Skeletal muscle satellite cell (primary cell): ENCODE measurements around a stretch of chr17.

DNA sequence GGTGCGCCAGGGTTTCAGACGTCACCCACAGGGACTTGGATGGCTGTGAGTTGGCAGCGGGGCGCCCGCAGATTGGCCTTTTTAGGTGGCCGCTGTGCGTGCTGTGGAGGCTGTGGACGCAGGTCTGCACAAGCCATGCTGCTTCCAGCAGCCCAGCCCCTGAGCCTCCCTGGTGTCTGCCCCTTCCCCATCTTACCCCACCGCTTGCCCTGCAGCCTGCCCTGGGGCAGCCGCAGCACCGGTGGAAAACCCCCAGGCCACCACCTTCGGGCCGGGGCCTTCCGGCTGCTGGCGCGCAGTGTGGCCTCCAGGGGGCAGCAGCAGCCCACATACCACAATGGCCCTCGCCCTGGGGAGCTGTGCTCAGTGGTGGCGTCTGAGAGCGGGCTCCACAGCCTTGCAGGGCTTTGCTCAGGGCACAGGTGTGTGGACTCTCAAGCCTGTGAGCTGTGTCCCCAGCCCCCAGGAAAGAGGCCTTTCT, 11.8 kb downstream of the ENDOV start:
- CAGE, long polyA plus RNA: no peak

GRCh38 chr17:80456781-80457262, 19.6 kb downstream of the NPTX1 start:
- CAGE, long polyA plus RNA: no peak

- CAGE, long polyA plus RNA: no peak
Measured at GRCh38 chr17:80730547-80730862, 185.9 kb downstream of the RPTOR start.

DNA sequence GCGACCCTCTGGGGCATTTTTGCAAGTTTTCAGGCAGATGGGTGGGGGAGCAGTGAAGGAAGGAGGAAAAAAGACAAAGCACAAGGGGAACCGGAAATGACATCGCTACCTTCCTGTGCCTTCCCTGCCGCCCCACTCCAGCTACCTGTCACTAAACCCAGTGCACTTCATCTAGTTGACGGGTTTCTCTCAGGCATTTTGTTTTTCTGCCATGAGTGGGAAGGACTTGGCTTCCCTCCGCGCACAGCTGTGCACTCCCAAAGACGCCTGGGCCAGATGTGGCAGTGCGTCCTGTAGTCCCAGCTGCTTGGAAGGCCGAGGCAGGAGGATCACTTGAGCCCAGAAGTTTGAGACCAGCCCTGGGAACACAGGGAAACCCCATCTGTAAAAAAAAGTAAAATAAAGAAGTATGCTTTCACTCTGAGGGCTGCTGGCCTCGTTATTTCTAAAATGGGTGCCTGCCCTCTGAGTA, 214.2 kb downstream of the RPTOR start:
- CAGE, long polyA plus RNA: no peak

DNA sequence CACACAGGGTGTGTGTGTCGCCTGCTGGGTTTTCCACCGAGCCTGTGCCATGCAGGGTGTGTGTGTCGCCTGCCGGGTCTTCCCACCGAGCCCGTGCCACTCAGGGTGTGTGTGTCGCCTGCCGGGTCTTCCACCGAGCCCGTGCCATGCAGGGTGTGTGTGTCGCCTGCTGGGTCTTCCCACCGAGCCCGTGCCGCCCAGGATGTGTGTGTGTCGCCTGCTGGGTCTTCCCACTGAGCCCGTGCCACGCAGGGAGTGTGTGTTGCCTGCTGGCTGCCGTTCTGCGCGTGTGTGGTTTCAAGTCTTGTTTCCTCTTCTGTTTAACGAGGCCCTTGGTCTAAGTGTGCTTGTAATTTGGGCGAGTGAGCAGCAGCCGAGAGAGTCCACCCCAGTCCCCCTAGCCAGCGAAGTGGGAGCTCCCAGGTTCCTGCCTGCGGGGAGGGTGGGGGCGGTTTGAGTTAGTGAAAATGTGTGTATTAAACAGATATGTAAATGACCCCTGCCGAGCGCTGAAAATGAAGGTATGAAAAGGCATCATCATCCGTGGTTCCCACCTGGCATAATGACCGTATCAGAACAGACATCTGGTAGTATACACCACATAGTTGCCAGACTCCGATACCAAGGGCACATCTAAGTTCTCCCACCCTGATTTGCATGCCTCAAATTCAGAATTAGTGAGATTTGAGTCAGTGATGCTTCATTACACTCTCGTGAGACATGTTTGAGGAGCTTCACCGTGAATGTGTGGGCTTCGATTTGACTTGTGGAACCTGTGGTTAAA, 114.6 kb upstream of the CHMP6 start:
- CAGE, long polyA plus RNA: no peak

DNA sequence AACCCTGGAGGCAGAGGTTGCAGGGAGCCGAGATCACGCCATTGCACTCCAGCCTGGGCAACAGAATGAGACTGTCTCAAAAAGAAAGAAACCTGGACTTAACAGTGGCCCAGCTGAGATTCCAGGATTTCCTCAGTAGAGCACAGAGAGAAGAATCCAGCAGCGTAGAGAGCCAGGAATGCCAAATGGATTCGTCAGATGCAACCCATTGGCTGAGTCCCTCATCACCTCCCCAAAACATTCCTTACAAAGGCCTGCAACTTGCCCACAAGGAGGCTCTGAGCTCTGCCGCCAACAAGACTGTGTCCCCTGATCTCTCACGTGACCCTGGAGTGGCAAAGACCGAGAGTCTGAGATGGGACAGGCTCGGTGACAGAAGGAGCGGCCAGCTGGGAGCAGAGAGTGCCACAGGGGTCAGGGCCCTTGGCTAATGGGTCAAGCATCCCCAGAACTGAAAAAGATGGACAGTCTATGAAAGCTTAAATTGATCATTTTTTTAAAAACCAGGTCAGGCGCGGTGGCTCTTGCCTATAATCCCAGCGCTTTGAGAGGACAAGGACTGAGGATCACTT, 6.9 kb upstream of the CHMP6 start:
- CAGE, long polyA plus RNA: no peak

GRCh38 chr17:81037926-81038816, 3.2 kb downstream of the BAIAP2 start:
- CAGE, long polyA plus RNA: no peak

- CAGE, long polyA plus RNA: no peak
Measured at GRCh38 chr17:81056937-81058029, 22.3 kb downstream of the BAIAP2 start.

GRCh38 chr17:81071858-81072543, 37.0 kb downstream of the BAIAP2 start:
- CAGE, long polyA plus RNA: no peak

DNA sequence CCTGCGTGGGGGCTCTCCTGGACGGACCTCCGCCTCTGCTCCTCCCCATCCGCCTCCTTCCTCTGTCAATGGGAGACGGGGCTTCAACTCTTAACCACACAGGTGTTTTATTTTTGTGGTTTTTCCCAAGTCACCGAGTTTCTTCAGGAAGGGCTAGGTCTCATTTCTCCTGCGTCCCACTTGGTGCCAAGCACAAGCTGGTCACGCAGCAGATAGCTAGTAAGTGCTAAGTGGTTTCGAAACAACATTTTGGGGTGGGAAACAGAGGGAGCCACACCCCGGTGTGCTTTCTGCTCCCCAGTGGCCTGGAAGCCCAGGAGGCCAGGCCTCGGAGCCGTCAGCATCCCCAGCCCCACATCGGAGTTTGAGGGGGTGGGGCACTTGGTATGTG, 55.4 kb downstream of the BAIAP2 start:
- CAGE, long polyA plus RNA: no peak

- CAGE, long polyA plus RNA: no peak
Measured at GRCh38 chr17:81116760-81117187, 48.5 kb upstream of the PVALEF start.

DNA sequence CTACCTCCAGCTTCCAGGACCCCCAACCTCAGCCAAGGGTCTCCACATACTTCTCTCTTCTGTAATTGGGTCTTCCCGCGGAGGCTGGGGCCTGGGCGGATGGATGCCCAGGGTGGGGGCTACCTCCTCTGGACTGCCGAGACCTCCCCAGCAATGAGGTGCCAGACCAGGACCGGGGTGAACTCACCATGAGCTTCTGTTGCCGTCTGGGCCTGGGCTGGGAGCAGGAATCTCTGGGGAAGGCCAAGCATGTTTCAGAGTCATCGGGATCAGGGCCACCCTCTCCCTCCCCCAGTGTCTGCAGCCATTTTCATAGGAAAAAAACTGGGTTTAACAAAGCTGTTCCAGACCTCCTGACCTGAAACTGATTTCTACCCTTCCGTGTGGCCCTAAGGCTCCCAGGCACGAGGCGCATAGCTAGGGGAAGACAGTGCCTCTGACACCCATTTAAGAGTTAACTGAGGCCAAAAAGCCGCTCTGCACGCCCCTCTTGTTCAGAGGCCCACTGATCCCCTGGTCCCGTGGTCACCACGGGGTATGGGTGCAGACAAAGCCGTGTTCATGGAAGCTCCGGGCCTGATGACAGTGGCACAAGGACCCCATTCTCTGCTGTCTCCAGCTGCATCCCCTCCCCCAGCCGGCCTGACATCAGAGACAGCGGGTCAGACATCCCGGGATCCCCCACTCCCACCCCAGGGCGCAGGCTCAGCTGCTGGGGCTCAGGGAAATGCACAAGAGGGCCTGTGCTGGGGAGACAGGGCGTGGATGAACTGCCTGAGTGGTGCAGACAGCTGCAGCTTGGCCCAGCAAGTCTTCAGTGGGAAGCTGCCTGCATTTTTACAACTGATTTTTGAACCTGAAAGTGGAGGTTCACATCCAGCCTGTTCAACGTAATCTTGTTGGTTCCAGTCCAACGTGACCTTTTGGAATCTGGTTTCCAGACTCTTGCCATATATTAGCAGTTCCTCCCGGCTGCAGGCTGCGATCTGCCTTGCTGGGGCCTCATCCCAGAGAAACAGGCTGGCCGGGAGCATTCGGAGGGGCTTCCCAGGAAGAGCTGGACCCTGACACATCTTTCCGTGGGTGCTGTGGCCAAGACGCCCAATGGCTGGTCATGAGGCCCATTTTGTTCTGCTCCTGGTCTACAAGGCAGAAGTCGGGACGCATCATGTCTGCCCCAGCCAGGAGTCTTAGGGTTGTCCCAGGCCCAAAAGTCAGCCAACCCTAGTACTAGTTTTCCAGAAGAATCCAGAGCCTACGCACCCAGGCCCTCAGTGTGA, 9.9 kb upstream of the BAHCC1 start:
- CAGE, long polyA plus RNA: no peak

DNA sequence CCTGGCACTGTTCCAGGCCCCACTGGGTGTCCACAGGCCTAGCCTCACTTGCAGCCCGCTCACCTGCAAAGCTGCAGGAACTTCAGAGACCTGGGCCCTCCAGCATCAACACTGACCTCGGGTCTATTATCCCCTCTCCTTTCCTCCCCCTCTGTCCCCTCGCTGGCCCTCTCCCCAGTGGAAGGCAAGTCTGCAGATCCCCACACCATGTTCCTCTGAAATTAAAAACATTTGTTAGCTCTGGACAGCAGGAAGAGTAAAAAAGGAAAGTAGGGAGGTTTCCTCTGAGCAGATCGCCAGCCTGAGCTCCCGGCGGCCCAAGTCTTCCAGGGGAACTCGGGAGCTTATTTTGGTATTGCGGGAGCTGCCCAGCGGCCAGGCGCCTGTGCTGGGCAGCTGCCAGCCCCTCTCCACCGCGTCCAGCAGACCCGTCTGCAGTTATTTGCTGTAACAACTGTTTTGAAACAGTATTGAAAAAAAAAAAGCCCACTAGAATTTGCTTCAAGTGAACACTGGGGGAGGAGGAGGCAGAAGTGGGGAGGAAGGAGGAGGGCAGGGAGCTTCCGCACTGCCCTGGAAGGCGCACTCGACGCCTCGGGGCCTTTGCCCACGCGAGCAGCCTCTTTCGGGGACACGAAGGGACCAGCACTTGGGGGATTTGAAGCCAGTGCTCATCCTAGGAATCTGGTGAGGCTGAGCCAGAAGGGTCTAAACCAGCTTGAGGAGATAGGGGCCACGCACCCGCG, 3.3 kb upstream of the BAHCC1 start:
- CAGE, long polyA plus RNA: no peak

- CAGE, long polyA plus RNA: no peak
Measured at GRCh38 chr17:81399952-81400173, 4.6 kb downstream of the BAHCC1 start.

GRCh38 chr17:81422550-81423234, 27.4 kb downstream of the BAHCC1 start:
- CAGE, long polyA plus RNA: no peak

DNA sequence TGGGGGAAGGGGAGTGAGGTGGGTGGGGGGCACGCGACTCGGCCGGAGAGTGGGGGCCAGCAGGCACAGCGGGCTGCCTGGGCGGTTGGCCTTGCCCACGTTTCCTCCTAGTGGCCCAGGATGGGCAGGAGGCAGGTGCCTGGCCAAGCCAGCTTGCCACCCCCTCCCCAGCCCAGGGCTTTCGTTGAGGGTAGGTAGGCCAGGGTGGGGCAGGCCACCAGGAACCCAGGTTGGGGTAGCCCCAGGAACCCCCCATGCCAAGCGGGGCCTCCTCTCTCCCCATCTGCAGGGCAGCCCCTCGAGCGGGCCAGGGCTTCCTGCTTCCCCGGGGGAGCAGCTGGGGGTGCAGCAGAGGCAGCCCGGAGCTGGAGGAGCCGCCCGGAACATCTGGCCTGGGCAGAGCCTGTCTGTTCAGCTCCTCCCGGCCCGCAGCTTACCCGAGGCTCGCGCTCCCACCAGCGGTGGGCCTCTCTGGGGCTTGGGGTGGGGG, 34.4 kb downstream of the BAHCC1 start:
- CAGE, long polyA plus RNA: no peak

- CAGE, long polyA plus RNA: no peak
Measured at GRCh38 chr17:81456726-81457643, 55.6 kb downstream of the ACTG1 start.

- CAGE, long polyA plus RNA: no peak
Measured at GRCh38 chr17:81491233-81491605, 21.4 kb downstream of the ACTG1 start.

DNA sequence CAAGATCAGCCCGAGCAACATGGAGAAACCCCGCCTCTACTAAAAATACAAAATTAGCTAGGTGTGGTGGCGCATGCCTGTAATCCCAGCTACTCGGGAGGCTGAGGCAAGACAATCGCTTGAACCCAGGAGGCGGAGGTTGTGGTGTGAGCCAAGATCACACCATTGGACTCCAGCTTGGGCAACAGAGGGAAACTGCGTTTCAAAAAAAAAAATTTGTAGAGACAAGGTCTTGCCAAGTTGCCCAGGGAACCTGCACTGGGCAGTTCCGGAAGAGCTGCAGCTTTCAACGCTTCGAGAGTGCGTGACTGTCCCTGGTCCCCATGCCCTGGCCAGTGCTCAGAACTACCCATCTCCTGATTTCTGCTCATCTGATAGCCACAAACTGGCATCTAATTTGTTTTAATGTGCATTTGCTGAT, 4.0 kb downstream of the ACTG1 start:
- CAGE, long polyA plus RNA: no peak

- CAGE, long polyA plus RNA: no peak
Measured at GRCh38 chr17:81567171-81567937, 15.2 kb upstream of the FAAP100 start.